Mesothelial cell of epicardium (in vitro differentiated cells): ENCODE data around the genes TESK2 and IPP.

GRCh38 chr1:45325337-45326420 is 1.0 kb upstream of the HPDL start:
- PRO-cap, result no peak

GRCh38 chr1:45489464-45489980 is 1.4 kb downstream of the TESK2 start:
- PRO-cap, result no peak

DNA sequence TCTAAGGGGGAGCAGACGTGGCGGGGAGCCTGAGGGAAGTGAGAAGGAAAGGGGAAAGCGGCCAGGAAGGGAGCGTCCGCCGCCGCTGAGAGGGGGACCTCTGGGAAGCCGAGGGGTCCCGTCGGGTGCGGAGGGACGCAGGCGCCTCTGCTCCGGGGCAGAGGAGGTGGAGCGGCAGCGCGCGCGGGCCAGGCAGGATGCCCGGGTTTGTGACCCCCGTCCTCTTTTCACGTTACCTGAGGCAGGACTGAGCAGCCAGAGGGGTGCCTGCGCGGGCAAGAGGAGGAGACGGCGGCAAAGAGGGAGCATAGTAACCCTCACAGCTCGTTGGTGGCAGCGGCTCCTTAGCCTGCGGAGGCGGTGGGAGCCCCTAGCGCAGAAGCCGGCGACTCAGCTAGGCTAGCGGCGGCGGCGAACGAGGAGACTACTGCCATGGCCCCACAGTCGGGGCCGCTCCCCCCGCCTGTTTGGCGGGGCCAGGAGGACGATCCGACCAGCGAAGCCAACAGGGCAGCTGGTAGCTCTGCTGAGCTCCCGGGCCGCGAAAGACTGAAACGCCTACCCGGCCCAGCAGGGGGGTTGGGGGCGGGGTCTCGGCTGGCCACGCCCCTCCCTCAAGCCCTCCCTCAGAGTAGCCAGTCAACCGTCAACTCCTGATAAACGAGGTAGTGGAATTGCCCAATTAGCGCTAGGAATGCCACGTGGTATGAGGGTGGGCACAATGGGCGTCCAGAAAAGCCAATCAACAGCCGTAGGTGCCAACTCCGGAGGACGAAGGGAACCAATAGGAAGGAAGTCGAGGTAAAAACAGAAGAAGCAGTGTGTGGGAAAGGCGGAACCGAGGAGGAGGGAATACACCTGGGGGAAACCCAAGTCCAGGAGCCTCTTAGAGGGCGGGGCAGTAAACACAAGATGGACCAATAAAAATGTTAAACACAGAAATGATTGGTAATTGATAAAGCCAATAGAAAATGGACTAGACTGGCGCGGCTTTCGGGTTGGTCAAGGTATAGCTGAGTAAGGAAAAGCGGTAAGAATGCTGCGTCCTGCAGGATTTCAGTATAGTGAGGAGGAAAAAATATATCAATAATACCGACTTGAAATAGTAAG is at the start of gene TESK2:
Gene TESK2 (minus strand): TSS at position 548 of the 1,110 bp plus-strand sequence.
- PRO-cap, result no peak

GRCh38 chr1:45612316-45613408 is 11.2 kb downstream of the CCDC17 start:
- PRO-cap, result no peak

DNA sequence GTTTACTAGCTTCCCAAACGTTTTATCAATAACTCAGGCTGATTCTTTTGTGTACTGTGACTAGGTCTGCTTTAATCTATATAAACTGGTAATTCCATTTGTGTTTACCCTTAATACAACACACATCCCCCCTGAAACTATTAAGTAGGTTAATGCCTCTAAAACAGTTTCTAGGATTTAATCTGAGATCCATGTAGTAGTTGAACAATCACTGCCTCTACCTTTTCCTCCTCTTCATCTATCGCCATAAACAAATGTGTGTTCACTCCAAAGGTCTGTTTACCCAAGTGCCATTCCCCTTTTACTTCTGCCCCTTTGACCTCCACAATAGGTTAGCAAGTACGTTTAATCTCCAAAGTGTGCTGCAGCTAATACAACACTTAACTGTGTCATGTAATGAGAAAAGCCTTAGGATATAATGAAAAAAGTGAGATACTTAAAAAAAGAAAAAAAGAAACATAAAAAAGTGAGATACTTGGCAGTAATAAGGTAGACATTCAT is 28.2 kb downstream of the GPBP1L1 start:
- PRO-cap, result no peak

DNA sequence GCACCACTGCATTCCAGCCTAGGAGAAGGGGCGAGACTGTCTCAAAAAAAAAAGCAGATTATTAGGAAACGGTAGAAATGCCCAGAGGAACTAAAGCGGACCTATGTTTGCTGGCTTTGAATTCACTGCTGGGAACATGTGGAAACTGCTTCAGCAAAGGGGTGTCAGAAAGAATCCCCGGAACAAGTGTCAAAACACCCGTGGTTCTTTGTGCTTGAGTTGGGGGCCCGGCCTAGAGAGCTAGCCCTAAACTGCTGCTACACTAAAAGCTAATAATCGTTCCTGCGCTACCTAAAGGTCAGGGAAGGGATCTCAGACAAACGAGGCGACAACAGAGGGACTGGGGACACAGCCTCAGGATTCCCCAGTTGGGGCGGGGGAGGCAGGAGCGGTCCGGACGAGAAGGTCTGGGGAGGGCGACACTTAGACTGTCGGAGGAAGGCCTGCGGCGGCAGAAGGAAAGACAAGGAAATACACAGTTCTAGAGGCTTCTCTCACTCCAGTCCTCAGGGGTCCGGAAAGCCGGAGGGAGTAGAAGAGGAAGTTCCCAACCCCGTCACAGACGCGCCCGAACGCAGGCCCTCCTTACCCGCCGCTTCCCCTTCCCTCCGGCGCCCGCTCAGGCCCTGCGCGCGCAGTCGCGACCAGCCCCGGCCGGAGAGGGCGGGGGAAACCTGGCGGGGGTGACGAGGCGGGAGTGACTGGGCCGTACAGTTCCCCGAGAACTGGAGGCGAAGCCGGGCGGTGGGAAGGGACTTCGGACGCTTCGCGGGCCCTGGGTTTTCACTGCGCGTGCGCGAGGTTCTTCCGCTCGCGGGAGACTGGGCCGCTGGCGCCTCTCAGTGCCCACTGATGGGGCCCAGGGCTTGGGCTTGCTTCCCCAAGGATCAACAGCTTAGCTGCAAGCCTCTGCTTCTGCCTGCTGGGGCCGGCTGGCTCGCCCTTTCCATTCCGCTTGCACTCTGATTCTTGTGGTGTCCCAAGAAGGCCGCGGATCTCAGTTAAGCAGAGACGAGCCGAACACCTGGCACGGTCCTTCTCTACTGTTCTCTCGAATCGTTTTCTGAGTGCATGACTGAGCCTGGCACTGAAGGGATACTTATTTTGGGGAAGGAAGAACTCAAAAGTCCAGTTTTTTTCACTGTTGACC is at the start of gene IPP:
Gene IPP (minus strand): TSS at position 646 of the 1,150 bp plus-strand sequence.
- PRO-cap, result bidirectional peak, plus-strand start at position 842 of the sequence, minus-strand start at position 613 of the sequence

- PRO-cap, result no peak
Measured at GRCh38 chr1:45766964-45767343, 16.5 kb upstream of the IPP start.

DNA sequence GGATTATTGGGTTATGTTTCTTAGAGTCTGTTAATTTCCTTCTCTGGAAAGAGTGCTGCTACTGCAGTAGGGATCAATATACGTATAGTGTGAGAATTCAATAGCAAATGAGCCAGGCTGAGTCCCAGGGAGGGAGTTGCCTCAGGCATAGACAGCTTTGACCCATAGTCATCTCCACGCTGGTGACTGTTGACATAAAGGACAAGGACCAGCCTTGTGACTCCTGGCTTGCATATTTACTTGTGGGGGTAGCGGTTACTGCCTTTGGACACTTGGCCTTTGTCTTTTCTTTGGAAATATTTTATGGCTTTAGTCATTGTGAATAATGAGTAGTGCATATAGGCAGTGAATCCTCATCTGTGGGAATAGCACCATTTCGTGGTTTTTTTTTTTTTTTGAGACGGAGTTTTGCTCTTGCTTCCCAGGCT is 68.7 kb downstream of the MAST2 start:
- PRO-cap, result no peak

DNA sequence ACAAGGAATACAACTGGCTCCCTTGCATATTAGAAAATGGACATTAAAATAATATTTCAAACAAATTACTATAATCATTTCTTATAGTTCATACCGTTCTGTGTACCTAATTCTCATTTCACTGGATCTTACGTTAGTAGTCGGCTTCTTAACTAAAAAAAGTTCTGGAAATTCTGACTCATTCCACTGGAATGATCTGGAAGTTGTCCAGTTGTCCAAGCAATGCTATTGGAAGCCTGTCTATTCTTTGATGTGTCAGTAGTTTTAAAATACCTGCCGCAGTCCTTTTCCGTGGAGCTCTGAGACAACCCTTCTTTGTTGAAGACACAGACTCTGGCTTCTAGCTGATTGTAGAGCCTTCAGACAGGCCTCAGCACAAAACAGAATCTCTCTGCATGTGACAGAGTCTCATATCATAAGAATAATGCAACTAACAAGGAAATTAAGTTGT is 89.0 kb downstream of the MAST2 start:
- PRO-cap, result no peak

DNA sequence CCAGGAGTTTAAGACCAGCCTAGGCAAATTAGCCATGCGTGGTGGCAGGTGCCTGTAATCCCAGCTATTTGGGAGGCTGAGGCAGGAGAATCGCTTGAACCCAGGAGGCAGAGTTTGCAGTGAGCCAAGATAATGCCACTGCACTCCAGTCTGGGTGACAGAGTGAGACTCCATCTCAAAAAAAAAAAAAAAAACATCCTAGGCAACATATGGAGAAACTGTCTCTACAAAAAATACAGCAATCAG is 38.8 kb downstream of the PIK3R3 start:
- PRO-cap, result no peak

- PRO-cap, result no peak
Measured at GRCh38 chr1:46218540-46219232, 15.6 kb downstream of the LURAP1 start.

DNA sequence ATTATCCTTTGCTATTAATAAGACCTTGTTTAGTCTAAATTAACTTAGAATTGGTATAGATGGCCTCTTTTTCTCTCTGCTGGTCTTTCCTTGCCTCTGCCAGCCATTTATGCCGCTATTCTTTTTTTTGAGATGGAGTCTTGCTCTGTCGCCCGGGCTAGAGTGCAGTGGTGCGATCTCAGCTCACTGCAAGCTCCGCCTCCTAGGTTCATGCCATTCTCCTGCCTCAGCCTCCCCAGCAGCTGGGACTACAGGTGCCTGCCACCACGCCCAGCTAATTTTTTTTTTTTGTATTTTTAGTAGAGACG is 9.8 kb upstream of the NSUN4 start:
- PRO-cap, result no peak

DNA sequence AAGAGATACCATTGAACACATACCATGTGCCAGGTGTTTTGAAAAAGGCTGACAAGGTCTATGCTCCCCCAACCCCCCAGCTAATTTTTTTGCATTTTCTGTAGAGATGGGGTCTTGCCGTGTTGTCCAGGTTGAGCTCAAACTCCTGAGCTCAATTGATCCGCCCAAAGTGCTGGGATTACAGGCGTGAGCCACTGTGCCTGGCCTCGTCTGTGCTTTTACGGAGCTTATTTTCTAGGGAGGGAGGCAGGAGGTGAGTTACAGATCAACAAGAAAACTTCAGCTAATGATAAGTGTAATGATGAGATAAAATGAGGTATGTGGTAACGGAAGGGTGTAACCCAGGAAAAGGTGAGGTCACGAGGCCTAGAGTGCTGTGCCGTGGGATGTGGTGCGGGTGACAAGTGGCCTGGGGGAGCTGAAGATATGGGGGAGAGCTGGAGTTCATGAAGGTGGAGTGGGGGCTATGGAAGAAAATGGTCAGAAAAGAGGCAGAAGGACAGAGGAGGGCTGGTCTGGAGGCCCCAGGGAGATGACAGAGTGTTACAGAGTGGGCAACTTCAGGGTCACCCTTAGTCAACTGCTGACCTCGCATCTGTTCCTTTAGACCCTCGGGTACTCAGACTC is 28.3 kb downstream of the FAAH start:
- PRO-cap, result no peak

DNA sequence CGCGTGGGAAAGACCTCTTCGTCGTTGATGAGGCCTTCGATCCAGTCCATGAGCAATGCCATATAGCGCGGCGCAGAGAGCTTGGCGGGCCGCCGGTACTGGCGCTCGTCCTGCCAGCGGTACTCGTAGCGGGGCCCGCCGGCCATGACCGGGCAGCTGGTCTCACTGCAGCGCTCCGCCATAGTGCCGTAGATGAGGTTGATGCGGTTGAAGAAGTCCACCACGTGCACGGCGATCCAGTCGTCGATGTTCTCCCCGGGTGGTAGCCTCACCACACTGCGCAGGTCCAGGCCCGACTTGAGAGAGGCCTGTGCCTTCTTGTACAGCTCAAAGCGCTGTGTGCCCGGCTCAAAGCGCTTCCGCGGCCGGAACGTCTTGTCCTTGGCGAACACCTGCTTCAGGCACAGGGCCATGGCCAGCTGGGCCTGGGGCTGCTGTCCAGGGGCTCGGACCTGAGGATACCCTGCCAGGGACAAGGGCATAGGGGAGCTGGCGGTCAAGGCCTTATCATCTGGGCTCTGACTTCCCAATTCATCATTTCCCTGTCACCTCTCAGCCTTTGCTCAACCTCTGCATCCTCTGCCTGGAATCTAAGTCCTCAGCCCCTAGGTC is 3.6 kb downstream of the MOB3C start:
- PRO-cap, result no peak

GRCh38 chr1:46688267-46688781 is 16.7 kb downstream of the TEX38 start:
- PRO-cap, result no peak

DNA sequence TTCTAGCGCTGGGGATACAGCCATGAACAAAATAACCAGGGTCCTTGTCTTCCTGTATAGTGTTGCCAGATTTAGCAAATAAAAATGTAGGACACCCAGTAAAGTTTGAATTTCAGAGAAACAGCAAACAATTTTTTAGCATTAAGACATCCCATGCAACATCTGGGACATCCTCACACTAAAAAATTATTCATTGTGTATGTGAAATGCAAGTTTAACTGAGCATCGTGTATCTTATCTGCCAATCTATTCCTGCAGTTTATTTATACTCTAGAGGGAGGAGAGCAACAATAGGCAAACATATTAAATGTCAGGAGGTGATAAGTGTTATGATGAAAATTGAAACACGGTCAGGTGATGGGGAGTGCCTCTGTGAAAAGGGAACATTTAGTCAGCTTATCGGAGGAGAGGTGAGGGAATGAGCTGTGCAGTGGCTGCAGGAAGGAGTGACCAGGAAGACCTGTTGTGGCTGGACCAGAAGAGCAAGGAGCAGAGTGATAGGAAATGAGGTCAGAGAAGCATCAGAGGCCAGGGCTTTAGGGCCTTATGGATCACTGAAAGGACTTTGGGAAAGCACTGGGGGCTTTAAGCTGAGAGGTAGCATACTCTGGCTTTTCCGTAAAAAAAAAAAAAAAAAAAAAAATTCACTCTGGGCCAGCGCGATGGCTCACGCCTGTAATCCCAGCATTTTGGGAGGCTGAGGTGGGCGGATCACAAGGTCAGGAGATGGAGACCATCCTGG is 815 bp upstream of the EFCAB14 start:
- PRO-cap, result no peak

DNA sequence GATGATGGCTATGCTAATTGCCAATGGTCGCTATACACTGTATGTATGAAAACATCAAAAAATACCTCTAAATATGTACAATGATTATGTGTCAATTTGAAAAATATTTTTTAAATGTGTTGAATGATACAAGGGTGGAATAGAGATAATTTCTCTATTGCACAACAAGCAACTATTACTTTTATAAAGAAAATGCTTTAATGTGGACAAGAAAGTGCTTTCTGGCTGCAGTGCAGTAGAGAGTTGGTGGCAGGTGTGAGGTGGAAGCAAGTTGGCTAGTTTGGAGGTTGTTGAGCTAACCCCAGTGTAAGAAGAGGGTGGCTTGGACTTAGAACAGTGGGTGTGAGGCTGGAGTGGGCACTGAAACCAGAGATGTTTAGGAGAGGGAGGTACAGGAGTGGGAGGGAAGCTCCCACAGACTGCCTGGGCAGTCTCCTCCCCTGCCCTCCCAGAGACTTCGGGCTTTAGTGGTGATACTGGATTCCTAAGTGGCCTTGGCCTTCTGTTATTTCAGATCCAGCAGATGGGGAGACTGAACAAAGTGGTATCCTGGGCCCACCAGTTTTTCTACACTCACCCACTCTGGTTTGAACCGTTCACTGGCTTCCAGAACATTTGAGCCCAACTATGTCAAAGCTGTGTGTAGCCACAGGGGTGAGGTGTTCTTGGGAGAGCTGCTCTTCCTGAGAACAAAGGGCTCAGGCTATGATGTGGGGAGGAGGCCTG is 19.8 kb upstream of the CYP4A11 start:
- PRO-cap, result no peak

DNA sequence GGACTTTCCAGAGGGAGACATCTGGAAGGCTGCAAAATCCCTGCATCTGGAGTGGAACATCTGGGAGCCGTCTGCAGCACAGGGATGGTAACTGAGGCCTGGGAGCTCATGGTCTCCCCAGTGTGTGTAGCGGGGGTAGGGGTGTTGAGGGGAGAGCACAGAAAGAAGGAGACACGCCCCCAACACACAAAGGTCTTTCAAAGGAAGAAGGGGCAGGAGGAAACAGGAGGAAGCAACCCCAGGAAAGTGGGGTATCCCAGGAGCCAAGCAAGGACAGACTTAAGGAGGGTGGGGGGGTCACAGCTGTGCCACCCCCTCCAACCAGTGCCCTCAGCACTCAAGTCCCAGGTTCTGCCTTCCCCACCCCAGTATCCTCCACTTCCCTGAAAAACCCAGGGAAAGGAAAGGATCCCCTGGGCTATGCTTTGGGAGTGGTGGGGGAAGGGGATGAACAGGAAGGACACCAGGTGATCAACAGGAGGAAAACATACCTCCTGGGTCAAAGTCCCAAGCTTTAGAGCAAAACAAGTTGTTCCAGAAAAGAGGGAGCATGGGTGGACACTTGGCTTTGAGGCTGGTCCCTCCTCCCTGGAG is 2.4 kb upstream of the PDZK1IP1 start:
- PRO-cap, result no peak

GRCh38 chr1:47241384-47241936 is 9.4 kb upstream of the TAL1 start:
- PRO-cap, result no peak

- PRO-cap, result no peak
Measured at GRCh38 chr1:47436410-47437472, 1.1 kb upstream of the FOXD2 start.